SK-MEL-5 (cell line): ENCODE results near the genes UBE2L6, FAM111B and OR4D9.

GRCh38 chr11:57330716-57331229, 4.9 kb downstream of the SSRP1 start:
RAMPAGE:
- cytosol, long total RNA = no peak
- long total RNA = no peak
- nucleus, long total RNA = no peak

DNA sequence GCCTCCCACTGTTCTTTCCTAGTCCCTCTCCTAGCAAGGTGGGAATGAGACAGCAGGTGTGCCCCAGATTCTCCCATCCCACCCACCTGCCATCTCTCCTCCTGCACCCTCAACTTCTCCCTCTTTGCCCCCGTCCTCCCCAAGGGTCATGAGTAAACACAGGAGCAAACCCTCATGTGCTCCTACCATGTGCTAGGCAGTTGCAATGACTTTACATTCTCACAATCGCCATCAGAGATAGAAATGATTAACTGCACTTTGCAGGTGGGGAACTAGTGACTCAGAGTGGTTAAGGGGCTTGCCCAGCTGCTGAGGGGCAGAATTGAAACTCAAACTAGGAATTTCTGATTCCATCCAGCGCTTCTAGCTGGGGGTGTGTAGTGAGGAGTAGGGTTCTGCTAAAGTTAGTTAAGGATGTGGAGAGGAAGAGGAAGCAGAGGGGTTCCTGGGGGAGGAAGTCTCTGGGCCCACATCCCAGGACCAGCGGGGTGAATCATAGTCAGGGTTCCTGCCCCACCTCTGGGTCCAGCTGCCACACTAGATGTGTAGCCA, 15.9 kb upstream of the PRG2 start:
RAMPAGE:
- cytosol, long total RNA = no peak
- long total RNA = no peak
- nucleus, long total RNA = no peak

DNA sequence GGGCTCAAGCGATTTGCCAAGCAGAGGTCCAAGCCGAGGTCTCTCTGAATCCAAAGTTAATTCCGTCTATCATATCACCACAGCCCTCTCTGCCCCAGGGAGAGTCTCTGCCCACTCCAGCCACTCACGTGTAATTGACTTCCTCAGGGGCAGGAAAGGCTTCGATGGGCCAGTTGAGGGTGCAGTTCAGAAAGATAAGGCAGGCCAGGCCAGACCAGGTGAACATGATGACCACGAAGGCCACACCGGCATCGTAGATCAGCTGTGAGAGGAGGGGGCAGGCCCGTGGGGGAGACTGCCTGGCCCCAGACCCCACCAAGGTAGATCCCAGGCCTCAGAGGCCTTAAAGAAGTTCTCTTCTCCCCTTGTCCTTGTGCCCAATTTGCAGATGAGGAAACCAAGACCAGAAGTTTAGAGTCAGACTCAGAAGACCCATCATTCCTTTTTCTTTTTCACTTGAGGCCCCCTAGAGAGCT, 19.6 kb downstream of the SLC43A1 start:
RAMPAGE:
- cytosol, long total RNA = no peak
- long total RNA = no peak
- nucleus, long total RNA = no peak

DNA sequence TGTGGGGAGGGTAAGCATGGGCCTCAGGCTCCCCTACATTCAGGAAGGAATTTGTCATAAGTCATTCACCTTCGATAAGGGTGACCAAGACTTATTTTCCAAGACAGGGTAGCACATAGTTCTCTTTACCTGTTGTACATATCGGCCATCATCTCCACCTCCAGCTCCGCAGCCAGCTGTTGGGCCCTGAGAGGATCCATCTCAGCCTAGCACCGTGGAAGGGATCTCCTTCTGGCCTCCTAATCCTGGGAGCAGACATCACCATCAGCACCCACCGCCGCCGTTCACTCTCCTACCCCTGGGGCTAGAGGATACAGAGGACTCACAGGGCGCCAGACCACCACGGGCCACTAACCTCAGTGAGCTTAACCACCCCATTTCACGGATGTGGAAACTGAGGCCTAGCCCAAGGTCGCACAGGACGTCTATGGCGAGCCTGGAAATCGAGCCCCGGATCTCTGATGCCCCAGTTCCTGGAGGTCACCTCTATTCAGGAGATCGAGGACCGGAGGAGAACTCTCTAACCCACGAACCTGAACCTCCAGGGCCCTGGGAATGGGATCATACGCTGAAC, 477 bp downstream of the TIMM10 start:
RAMPAGE:
- cytosol, long total RNA = no peak
- long total RNA = no peak
- nucleus, long total RNA = no peak

GRCh38 chr11:57567464-57568681, at the start of gene UBE2L6:
Gene UBE2L6 (minus strand): TSS chr11:57567672.
RAMPAGE:
- cytosol, long total RNA = start-site peak on the minus strand at chr11:57567625-57567670, 275 and 268 reads in 2 replicates
- long total RNA = start-site peak on the minus strand at chr11:57567620-57567670, 105 and 45 reads in 2 replicates
- nucleus, long total RNA = start-site peak on the minus strand at chr11:57567621-57567672, 89 and 22 reads in 2 replicates

RAMPAGE:
- cytosol, long total RNA = no peak
- long total RNA = no peak
- nucleus, long total RNA = no peak
These were observed 18.4 kb downstream of the MED19 start for GRCh38 chr11:57693637-57693983.

DNA sequence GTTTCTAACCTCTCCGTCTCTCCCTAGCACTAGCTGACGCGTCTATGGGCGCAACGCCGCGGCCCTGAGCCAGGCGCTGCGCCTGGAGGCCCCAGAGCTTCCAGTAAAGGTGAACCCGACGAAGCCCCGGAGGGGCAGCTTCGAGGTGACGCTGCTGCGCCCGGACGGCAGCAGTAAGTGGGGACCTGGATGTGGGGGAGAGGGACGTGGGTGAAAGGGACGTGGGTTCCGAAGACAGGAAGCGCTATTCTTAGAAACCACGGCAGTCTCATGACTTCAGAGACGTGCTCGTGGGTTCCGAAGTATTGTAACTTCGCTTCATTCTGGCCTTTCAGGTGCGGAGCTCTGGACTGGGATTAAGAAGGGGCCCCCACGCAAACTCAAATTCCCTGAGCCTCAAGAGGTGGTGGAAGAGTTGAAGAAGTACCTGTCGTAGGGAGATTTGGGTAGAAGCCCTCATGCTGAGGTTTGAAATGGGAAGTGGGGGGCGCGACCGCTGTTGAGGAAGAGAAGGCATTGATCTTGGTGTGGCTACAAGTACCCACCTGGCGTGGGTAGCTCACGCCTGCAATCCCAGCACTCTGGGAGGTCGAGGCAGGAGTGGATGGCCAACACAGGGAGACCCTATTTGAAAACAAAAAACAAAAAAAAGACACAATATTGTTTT, 624 bp downstream of the SELENOH start:
RAMPAGE:
- cytosol, long total RNA = no peak
- long total RNA = no peak
- nucleus, long total RNA = no peak

RAMPAGE:
- cytosol, long total RNA = no peak
- long total RNA = no peak
- nucleus, long total RNA = no peak
These were observed 4.7 kb downstream of the BTBD18 start for GRCh38 chr11:57746823-57747345.

RAMPAGE:
- cytosol, long total RNA = no peak
- long total RNA = no peak
- nucleus, long total RNA = no peak
These were observed 862 bp downstream of the CTNND1 start for GRCh38 chr11:57762492-57762836.

RAMPAGE:
- cytosol, long total RNA = no peak
- long total RNA = no peak
- nucleus, long total RNA = no peak
These were observed 10.8 kb downstream of the CTNND1 start for GRCh38 chr11:57772325-57772859.

RAMPAGE:
- cytosol, long total RNA = no peak
- long total RNA = no peak
- nucleus, long total RNA = no peak
These were observed 59.5 kb downstream of the CTNND1 start for GRCh38 chr11:57820986-57821578.

DNA sequence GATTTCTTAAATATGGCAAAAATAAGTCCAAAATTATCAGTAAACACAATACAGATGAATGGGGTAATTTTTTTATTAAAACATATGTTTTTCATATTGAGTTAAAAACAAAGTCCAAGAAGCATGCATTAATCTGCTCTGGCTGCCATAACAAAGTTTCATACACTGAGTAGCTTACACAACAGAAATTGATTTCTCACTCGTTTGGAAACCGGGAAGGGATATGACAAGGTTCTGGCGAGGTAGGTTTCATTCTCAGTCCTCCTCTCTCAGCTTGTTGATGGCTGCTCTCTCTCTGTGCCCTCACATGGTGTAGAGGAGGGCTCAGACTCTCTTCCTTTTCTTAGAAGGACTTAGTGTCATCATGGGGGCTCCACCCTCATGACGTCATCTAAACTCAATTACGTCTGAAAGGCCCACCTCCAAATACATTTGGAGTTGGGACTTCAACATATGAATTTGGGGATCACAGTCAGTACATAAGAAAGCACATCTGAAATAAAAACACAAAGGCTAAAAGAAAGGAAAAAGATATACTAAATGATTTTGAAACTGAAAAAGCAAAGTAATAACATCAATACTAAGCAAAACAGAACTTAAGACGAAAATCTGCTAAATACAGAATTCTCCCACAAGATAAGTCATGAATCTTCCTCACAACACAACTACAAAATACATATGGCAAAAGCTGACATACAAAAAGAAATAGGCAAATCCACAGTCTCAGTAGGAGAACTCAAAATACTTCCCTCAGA, 18.7 kb downstream of the GLYATL1 start:
RAMPAGE:
- cytosol, long total RNA = no peak
- long total RNA = no peak
- nucleus, long total RNA = no peak

GRCh38 chr11:59097907-59098301, 9.1 kb upstream of the FAM111B start:
RAMPAGE:
- cytosol, long total RNA = no peak
- long total RNA = no peak
- nucleus, long total RNA = no peak

RAMPAGE:
- cytosol, long total RNA = no peak
- long total RNA = no peak
- nucleus, long total RNA = no peak
These were observed at the start of gene FAM111B for GRCh38 chr11:59106148-59107277. Gene FAM111B (plus strand): TSS chr11:59107237.

DNA sequence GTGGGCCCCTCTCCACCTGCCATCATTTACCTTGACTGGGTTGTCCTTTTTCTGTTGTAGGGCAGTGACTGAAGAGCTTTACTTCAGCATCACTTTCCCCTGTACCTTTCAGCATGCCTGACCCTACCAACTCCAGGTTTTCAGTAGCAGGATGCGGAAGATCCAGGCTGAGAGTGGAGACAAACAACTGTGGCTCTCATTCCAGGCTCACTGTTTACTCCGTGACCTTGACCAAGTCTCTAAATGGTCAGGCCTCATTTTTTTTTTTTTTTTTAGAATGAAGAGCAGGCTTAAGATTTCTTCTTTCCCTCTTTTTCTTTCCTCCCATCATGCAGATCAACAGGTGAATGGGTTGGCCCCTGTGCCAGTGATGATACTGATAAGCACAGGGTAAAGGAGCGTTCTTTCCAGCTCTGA, 3.7 kb downstream of the DTX4 start:
RAMPAGE:
- cytosol, long total RNA = no peak
- long total RNA = no peak
- nucleus, long total RNA = no peak

DNA sequence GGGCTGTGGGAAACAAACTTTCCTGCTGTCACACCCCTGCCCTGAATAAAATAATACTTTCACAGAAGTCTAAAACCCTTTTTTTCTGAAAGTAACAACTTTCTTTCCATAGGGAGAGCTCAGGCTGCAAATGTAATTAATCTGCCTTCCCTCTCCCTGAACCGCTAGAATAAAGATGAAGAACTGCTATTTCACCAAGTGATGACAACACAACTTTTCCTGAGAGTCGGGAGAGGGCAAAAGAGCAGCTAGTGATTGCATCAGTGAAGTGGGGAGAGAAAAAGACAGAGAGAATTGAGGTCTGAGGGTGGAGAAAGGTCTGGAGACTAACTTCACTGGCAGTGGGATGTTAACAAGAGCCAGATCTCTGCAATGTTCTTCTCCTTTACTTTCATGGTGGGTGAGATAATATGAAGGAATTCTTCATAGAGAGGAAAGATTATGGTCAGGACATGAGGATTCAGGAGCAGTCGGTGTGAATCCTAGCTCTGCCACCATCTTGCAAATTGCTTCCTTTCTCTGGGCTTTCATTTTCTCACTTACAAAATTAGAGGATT, 10.9 kb upstream of the MPEG1 start:
RAMPAGE:
- cytosol, long total RNA = no peak
- long total RNA = no peak
- nucleus, long total RNA = no peak

DNA sequence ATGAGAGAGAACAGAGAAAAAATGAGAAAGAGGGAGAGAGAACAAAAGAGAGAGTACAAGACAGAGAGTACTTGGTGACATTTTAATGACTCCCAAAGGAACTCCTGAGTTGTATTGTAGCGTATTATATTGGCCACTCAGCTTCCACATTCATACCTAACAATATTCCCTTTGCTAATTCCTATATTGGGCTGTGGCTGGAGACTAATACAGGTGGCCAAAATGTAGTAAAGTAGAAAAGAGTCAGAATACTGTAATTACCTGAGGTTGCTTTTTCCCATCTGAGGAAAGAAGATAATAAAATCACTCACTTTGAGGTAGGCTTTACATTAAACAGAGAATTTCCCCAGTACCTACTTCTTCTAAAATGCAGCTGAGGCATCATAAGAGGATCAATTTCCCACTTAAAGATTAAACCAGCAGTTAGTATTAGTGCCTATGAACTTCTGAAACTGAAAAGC, at the start of gene OR4D9:
Gene OR4D9, plus strand, starts transcription at position 338 of the 461 bp plus-strand sequence.
RAMPAGE:
- cytosol, long total RNA = no peak
- long total RNA = no peak
- nucleus, long total RNA = no peak

RAMPAGE:
- cytosol, long total RNA = no peak
- long total RNA = no peak
- nucleus, long total RNA = no peak
These were observed 36.5 kb downstream of the OR4D9 start for GRCh38 chr11:59547640-59548456.

DNA sequence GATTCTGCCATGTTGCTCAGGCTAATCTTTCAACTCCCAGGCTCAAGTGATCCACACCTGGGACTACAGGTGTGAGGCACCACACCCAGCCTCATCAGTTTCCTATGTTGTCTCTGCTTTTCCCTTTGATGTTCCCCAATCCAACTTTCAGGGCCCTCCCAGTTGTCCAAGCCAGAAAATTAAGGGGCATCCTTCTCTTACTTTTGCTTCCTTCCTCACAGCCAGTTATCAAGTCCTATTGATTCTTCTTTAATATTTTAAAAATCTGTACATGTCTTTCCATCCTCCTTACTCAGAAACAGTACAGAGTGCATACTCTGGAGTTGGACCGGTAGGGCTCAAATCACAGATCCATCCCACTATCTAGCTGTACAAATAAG, 11.9 kb downstream of the OSBP start:
RAMPAGE:
- cytosol, long total RNA = no peak
- long total RNA = no peak
- nucleus, long total RNA = no peak

RAMPAGE:
- cytosol, long total RNA = no peak
- long total RNA = no peak
- nucleus, long total RNA = no peak
These were observed 7.2 kb downstream of the OSBP start for GRCh38 chr11:59608394-59608843.